Left lobe of liver (tissue), 1 donor: ENCODE data around the gene MEP1A.

- PRO-cap, result no peak
These were observed 7.3 kb upstream of the TCTE1 start for GRCh38 chr6:44304741-44305163.

- PRO-cap, result no peak
These were observed 9.9 kb upstream of the SPATS1 start for GRCh38 chr6:44332378-44333090.

- PRO-cap, result no peak
These were observed 3.5 kb upstream of the CDC5L start for GRCh38 chr6:44384152-44384351.

GRCh38 chr6:44398065-44398443 is 10.5 kb downstream of the CDC5L start:
- PRO-cap, result no peak

DNA sequence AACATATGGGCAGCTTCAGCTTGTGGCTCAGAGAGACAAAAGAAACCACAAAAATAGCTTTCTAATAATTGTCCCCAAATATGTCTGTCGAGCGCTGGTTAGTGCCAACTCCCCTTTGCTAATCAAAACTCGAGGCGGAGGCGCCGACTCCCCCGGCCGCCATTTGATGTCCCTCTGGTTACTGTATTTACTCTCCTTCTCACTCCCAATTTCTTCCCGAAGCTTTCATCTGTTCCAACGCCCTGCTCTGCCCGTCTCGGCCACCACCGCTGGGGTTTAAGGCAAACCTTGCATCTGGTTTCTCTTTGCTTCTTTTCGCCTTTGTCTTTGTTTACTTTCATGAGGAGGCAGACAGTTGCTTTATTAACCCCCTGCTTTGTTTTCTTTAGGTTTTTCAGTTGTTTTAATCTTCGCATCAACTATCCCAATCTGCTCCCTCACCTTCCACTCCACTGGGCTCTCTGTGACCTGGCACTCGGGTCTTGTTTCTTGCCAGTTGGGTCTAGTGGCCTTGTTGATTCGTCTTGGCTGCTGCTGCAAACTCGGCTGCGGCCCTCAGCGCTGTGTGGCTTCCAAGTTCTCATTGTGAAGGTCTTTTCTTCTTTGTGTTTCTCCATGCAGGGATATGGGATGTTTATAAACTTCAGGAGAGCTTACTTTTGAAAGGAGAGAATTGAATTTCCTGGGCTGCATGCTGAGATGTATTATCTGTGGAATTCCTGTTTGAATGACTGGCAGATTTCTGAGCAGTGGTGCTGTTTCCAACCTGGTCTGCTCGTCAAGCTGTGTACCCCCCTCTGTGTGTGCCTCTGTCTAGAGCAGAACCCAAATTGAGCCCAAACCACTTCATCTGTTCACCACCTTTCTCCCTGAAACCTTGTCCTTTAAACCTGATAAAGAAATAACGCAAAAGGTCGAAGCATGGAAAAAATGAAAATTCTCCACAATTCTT is 155.1 kb downstream of the CDC5L start:
- PRO-cap, result no peak

- PRO-cap, result no peak
These were observed 412.5 kb downstream of the CDC5L start for GRCh38 chr6:44799893-44800538.

DNA sequence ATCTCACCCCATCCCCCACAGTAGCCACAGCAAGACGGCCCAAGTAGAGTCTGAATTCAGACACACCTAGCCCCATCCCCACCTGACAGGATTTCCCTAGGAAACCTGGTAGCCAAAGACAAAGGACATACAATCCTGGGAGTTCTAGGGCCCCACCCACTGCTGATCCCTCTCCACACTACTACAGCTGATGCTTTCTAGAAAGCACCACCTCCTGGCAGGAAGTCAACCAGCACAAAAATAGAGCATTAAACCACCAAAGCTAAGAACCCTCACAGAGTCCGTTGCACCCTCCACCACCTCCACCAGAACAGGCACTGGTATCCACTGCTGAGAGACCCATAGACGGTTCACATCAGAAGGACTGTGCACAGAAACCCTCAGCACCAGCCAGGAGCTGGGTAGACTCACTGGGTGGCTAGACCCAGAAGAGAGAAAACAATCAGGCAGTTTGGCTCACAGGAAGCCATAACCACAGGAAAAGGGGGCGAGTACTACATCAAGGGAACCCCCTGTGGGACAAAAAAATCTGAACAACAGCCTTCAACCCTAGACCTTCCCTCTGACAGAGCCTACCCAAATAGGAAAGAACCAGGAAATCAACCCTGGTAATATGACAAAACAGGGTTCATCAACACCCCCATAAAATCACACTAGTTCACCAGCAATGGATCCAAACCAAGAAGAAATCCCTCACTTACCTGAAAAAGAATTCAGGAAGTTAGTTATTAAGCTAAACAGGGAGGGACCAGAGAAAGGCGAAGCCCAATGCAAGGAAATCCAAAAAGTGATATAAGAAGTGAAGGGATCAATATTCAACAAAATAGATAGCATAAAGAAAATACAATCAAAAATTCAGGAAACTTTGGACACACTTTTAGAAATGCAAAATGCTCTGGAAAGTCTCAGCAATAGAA is 17.6 kb upstream of the RUNX2 start:
- PRO-cap, result no peak

DNA sequence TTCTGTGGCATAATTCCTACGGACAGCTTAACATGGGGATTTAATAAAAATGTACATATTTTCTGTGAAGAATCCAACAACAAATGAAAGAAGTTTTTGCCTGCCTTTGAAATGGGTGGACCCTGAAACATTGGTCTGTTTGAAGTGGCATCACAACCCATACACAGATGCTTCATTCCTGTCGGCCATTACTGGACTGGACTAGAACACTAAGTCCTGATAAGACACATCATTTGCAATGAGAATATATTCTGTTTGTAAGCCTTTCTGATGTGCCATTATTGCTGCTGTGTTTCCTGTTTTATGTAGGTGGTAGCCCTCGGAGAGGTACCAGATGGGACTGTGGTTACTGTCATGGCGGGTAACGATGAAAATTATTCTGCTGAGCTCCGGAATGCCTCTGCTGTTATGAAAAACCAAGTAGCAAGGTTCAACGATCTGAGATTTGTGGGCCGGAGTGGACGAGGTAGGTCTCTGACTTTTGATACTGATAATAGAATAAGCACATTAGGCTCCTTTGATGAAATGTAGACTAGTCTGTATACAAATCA is 53.9 kb upstream of the SUPT3H start:
- PRO-cap, result no peak

DNA sequence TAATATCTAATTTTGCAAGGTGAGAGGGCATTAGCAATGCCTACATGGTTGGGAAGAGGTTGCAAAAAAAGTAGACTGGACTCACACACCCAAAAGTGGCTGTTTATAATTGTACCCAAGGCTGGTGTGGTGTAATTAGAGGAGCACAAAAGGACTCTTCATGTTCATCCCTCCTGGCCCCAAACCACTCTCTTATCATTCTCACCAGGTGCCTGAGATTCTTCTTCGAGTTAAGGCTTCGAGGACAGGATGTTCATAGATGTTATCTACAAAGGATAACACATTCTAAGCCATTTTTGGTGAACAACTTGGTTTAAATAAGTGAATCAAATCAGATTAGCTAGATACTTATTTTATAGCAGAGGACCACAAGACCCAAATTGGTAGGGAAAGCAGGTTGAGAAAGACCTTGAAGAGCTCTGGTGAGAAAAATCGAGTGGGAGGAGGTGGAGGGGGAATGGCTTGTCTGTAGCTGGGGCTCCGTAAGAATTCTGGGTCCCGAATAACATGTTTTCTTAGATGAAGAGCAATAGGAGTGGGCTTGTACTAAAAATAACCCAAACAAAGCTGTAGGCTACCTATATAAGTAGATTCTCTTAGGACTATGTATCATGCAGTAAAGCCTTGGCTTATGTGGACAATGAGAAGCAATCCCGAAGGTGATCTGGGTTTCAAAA is 73.2 kb upstream of the SUPT3H start:
- PRO-cap, result no peak

DNA sequence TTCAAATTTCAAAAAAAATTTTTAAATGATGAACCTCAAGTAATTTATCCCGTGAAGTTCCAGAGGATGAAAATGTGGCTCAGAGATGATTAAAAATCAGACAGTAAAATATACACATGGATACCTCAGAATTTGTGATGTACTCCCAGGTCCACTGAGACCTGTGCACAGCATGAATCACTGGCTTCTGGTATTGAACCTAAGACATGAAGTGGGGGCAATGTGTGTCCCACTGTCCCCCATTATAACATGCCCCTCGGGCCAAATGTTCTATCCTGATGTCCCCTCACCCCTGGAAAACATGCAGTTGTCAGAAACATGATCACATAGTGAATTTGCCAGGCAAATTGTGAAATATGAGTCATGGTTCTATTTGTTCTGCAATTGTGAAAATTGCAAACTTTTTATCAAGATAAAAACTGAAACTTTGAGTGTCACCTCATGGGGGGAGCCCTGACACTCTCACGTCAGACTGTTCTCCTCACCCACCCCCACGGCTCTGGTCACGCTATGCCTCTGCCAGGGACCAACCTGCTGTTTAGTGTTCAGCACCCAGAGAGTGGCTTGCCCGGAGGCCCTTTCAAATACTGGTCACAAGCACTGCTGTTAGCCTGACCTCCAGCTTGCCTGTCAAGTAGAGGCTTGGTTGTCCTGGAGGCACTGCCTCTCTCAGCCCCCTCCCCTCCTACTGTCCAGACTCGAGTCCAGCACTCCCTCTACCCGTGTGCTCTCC is 305.3 kb downstream of the CLIC5 start:
- PRO-cap, result no peak

DNA sequence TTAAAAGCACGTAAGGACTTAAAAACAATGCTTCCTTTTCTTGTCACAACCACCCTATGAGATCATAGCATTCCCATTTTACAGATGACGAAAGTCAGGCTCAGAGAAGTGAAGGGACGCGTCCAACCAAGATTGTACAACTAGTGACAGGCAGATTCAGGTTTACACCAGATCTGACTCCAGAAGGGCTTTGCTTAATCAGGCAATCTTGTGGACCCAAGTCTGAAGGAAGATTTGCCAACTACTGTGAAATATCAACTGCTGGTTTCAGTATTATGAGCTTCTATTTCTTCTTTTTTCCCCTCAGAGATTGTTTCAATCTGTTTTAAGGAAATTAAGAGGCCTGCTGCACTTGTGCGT is 902 bp downstream of the ENPP4 start:
- PRO-cap, result no peak

DNA sequence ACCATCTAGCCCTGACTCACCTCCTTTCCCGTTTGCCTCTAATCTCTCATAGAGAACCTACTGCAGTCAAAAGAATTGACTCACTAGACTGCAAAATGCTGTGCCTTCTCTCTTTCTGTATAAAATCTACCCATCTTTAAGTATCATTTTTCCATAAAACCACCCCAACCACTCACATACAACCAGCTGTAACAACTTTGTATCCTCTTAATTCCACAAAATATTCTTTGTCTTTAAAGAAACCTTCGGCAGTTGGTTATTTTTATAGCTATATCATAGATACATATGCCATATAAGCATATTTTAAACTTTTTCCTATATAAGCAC is 152.7 kb upstream of the ENPP5 start:
- PRO-cap, result no peak

- PRO-cap, result no peak
These were observed 112.0 kb downstream of the RCAN2 start for GRCh38 chr6:46379189-46379634.

GRCh38 chr6:46437637-46438241 is 53.5 kb downstream of the RCAN2 start:
- PRO-cap, result no peak

GRCh38 chr6:46492184-46492478 is 882 bp upstream of the RCAN2 start:
- PRO-cap, result no peak

GRCh38 chr6:46648828-46649279 is 3.8 kb downstream of the CYP39A1 start:
- PRO-cap, result unidirectional peak, plus-strand start at chr6:46649203

DNA sequence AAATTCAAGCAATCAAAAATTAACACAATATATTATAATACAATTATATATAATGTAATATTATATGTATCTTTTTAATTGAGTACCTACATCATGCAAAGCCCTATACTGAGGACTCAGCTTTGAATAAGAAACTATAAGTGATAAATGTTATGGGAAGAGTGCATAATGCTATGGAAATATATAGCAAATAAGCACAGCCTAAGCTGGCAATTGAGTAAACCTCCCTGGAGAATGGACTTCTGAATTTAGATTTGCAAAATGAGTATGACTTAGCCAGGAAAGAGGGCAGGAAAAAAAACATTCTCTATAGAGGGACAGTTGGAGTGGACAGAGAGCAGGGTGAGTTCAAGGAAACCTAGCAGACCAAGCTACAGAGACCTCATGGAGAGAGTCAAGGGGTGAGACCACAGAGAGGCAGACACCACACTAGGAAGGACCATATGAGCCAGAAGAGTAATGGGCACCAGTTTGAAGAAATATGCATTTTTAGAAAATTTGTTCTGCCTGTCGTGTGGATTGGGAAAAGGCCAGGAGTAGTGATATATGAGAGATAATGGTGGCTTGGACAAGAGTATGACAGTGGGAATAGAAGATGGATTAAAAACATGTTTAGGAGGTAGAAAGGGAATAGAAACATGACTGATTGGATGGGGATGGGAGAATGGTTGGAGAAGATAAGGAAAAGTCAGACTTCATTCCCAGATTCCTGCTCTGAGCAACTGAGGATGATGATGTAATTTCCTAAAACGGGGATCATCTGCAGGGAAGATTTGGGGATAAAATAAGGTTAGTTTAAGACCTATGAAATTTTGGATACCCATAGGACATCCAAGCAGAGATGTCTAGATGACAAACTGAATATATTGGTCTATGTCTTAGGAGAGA is 15.5 kb upstream of the TDRD6 start:
- PRO-cap, result no peak

GRCh38 chr6:46772536-46773298 is 20.5 kb upstream of the MEP1A start:
- PRO-cap, result bidirectional peak, plus-strand start at chr6:46773062, minus-strand start at chr6:46772758

DNA sequence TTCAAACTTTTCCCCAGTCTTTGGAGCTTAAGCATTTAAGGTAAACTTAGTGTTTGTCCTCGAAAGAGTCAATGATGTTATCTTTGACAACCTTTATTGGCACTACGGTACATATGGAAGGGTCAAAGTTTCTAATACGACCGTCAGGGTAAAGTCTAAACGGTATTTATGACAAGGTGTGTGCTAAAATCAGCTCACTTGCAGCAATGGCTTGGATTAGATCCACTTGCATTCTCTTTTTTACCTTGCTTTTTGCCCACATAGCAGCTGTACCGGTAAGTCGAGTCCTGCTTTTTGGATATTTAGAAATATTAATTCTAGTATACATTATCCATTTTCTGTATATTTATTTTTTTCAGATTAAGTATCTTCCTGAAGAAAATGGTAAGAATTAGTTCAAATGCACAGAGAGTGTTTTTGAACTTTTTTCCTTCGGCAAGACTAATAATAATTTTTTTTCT is at the start of gene MEP1A:
MEP1A (plus strand) TSS at position 197 of the 461 bp plus-strand sequence.
- PRO-cap, result no peak

DNA sequence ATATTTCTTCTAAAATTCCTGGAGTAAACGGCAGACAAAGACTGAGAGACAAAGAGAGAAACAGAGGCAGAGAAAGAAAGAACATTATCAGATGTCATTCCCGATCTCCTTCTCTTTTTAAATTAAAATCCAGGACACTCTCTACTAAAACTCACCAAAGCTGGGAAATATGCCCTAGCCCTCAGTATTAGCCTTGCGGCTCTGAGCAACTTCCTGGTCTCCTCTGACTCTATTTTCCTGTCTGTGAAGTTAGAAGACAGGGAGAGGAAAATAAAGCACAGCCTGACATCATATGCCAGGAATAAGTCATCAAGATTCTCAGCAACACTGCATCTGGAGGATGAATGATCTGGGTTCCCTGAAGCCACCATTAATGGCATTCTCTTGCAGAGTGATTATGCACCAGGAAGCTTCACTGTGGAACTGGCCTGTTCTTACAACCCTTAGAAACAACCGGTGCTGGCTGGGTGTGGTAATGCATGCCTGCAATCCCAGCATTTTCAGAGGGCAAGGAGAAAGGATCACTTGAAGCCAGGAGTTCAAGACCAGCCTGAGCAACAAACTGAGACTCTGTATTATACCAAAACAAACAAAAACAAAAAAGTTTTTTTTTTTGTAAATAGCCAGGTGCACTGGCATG is 12.4 kb downstream of the ADGRF5 start:
- PRO-cap, result no peak